ENCODE measurements around a stretch of chr18.

- RRBS, result no CpG with 5 or more reads among the region's 6 CpGs
Observed at GRCh38 chr18:9095153-9095675, 7.3 kb upstream of the NDUFV2 start.

DNA sequence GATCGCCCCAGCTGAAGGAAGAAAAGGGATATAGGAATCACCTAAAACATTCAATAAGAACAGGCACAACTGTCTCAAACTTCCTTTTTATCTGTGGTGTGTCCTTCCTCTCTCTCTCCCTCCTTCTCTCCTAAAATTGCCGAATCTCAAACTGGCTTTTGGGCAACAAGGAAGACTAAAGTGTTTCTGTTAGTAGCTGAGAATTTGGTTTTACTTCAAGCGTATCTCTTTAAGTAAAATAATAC, 23.6 kb upstream of the RAB31 start:
- RRBS, result no CpG with 5 or more reads among the region's 3 CpGs

- RRBS, result no CpG with 5 or more reads among the region's 20 CpGs
Observed at GRCh38 chr18:9707024-9707854, 862 bp upstream of the RAB31 start.

DNA sequence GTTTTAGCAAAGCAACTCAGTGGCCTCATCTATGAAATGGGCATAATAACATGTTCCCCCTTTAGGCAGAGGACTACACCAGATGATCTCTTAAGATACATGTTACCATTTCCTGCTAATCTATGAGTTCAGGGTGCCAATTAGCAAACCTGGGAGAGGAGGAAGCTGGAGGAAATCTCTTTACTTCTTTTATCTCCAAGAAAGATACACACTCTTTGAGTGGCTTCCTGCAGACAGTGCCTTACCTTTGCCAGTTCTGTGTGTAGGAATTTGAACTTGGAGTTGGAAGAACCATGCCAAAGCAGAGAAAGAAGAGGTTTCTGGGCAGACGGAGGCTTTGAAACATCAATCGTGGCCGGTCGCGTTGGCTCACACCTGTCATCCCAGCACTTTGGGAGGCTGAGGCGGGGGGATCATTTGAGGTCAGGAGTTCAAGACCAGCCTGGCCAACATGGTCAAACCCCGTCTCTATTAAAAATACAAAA, 2.2 kb downstream of the RAB31 start:
- RRBS, result no CpG with 5 or more reads among the region's 7 CpGs

GRCh38 chr18:9734170-9734762, 26.2 kb downstream of the RAB31 start:
- RRBS, result no CpG with 5 or more reads among the region's 17 CpGs

GRCh38 chr18:9755503-9756075, 47.5 kb downstream of the RAB31 start:
- RRBS, result no CpG with 5 or more reads among the region's 4 CpGs

- RRBS, result no CpG with 5 or more reads among the region's 9 CpGs
Observed at GRCh38 chr18:9797131-9797575, 88.6 kb upstream of the TXNDC2 start.

- RRBS, result no CpG with 5 or more reads among the region's 3 CpGs
Observed at GRCh38 chr18:9824292-9824771, 61.4 kb upstream of the TXNDC2 start.

- RRBS, result no CpG with 5 or more reads among the region's 21 CpGs
Observed at GRCh38 chr18:9854820-9856239, 30.4 kb upstream of the TXNDC2 start.

GRCh38 chr18:9925281-9926213, 11.7 kb downstream of the VAPA start:
- RRBS, result no CpG with 5 or more reads among the region's 5 CpGs

- RRBS, result 77% methylated on average over 4 of the region's 43 CpGs
Observed at GRCh38 chr18:10032391-10032940, 118.7 kb downstream of the VAPA start.

GRCh38 chr18:10332783-10333066, 121.7 kb upstream of the APCDD1 start:
- RRBS, result no CpG with 5 or more reads among the region's 4 CpGs

GRCh38 chr18:10713638-10714197, 187.9 kb downstream of the NAPG start:
- RRBS, result no CpG with 5 or more reads among the region's 7 CpGs

GRCh38 chr18:10791176-10791847, 265.5 kb downstream of the NAPG start:
- RRBS, result no CpG with 5 or more reads among the region's 7 CpGs

- RRBS, result 72% methylated on average over 5 of the region's 20 CpGs
Observed at GRCh38 chr18:11110431-11110953, 38.9 kb downstream of the PIEZO2 start.

- RRBS, result no CpG with 5 or more reads among the region's 4 CpGs
Observed at GRCh38 chr18:11119495-11119961, 29.8 kb downstream of the PIEZO2 start.

- RRBS, result no CpG with 5 or more reads among the region's 4 CpGs
Observed at GRCh38 chr18:11119962-11120420, 29.4 kb downstream of the PIEZO2 start.

DNA sequence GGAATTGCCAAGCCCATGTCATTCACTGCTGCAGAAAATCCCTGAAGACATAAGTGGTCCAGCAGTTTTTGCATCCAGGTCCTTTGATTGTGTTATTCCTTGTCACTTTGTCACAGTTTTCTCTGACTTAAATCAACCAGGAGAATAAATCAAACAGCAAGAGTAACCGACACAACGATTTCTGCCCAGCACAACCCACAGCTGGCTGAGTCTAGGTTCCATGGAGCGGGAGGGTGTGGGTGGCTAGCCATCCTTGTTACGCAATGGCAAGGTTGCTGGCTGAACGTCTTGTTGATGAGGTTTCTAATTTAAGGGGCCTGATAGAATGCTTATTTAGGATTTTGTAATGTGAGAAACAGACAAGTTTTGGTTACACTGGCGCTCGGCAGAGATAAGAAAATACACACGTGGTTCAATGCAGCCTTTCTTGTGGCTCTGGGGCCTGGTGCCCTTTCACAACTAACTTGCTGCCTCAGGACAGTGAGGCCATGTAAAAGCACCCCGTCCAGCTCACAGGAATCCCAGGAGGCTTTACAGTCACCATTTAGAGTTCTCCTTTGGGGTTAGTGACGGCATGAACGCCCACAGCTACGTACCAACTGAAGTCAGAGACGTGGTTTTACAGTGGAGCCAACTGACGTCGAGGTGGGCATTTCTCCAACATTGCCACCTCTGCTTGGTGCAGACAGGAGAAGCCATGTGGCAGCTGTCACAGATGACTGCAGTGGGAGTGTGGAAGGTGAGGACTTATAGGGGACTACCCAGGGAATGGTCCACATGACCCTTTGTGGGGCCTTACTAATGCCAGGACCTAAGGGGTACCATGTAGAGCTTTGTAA, 29.6 kb upstream of the PIEZO2 start:
- RRBS, result no CpG with 5 or more reads among the region's 15 CpGs

GRCh38 chr18:11689992-11690567, 1.0 kb downstream of the GNAL start:
- RRBS, result 68% methylated on average over 9 of the region's 30 CpGs